Pericardium fibroblast (primary cell): Measurements from ENCODE around the gene WDR38.

GRCh38 chr9:124385929-124386550 lies 29.2 kb downstream of the PSMB7 start:
- RAMPAGE, long total RNA, result no peak

DNA sequence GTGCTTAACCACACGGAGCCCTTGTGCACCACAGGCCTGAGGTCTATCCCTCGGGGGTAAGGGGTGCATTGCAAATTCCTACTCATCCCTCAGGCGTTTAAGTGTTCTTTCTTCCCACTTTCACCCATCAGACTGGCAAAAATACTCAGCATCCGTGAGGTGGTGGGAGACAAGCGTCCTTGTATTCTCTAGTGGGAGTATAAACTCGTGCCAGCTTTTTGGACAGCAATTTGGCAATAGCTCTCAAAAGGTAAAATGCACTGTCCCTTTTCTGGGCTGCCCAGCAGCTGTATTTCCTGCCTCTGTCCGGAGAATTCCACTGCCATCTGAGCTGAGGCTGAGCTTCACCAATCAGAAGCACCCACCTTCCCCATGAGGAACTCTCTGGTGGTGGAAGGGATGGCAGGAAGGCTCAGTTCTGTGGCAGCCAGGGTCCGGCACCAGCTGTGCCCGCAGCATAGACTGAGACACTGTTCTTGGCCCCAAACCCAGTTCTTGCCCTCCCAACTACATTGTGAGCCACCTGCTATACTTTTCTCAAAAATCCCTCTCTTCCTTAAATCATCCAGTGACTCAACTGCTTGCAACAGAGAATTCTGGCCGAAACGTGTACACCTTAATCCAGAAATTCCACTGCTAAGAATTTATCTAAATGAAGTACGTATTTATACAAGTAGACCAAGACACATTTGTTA lies 14.9 kb downstream of the PSMB7 start:
- RAMPAGE, long total RNA, result no peak

GRCh38 chr9:124505750-124506382 lies 1.3 kb downstream of the NR5A1 start:
- RAMPAGE, long total RNA, result no peak

DNA sequence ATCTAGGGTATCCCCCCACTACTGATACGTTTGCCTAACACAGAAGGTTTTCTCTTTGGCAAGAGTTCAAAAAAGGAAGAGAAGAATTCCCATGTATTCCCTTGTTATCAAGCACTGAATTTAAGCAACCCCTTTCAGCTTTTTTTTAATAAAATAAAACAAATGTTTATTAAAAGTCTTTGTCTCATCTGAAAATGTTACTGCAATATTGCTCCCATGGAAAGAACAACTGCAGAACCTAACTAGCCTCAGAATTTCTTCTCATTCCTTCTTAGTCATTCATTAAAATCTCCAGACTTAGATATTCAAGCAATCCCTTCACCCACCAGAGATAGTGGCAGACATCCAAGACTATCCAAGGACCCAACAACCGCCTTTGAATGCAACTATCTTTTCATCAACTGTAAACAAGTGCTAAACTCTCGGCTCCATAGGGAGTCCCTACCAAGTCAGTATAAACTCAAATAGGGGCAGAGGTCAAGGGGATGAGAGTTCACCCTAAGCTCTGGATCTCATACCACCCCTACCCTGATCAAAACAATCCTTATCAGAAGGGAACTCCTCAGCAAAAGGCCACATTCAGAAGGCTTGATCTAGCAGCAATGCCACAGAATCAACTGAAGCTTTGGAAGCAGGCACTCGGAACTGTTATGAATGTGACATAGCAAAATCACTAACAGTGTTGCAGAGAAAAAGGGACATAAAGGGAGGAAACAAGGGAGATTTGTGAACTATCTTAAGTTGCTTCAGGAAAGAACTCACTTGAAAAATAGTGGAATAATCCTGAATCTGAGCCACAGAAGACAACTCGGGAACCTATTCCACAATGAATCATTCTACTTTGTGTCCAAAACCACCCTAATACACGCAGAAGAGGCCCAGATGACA lies 50.0 kb downstream of the NR6A1 start:
- RAMPAGE, long total RNA, result no peak

- RAMPAGE, long total RNA, result no peak
Measured at GRCh38 chr9:124853008-124854014, at the start of gene WDR38. TSS of gene WDR38 (plus strand) at chr9:124853460.

DNA sequence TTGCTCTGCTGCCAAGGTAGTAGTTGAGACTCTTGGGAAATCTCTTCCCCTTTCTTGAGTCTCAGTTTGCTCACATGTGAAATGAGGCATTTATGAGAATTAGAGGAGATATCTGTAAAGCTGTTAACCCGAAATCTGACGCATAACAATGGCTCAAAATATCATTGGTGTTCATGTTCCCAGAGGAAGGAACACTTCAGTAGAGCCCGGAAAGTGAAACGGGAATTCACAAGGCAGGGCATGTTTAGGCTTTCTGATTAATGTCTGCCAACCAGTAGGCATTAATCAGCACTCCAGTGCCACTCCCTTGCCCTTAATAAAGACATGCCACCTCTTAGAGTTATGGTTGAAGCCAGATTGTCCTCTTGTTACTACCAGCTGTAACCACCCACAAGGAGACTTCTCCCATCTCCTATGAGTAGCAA lies 1.6 kb downstream of the ARPC5L start:
- RAMPAGE, long total RNA, result no peak

DNA sequence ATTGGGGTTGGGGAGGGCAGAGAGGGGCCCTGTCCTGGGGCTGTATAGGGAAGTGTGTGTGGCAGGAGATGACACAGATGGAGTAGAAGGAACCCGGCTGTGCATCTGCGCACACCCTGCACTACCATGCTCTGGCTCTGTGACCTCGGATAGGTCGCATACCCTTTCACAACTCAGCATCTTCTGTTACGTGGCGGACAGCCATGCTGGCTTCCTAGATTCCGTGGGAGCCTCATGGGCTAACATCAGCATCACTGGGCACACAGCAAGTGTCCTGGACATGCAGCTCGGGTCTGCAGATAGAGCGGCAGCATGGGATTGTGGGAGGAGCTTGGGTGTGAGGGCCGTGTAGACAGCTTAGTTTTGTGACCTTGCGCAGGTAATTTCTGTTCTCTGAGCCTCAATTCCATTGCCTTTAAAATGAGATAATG lies 9.2 kb downstream of the ARPC5L start:
- RAMPAGE, long total RNA, result no peak

DNA sequence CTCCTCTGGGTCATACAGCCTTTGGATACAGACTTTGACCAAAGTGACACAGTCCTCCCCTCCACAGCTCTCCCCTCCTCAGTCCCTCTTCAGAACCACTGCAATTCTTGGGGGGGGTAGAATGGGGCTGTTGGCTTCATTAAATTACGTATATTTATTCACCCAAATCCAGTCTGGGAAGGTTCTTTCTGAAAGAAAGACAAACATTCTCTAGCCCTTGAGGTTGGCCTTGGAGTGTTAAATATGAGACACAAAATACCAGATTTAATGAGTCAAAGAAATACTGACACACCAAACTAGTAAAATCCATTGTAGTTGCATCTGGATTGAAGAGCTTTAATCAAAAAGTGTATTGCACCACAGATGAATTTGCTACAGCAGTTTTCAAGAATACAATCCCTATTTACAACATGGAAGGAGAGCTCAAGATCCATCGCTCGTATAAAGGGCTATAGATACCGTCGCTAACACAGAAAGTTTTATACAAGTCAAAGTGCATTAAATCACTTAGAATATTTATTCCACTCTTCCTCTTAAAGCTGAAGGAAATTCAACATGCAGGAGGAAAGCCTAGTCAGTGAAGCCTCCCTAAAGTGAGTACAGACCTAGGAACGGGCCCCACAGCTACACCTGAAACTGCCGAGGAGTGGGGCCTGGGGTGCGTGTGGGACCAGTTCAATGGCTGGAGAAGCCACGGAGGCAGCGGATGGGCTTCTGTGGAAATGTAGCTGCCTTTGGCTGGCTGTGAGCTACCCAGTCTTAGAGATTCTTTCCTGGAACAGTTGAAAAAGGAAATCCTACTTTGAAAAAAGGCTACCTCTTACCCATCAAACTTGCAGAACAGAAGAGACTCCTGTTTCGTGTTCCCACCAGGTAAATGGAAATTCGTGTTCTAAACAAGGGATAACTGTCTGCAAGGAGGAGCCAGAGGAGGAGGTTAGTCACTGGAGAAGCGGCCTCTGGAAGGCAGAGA lies 16.4 kb downstream of the ARPC5L start:
- RAMPAGE, long total RNA, result no peak

GRCh38 chr9:124947758-124948269 lies 6.9 kb upstream of the GOLGA1 start:
- RAMPAGE, long total RNA, result no peak

DNA sequence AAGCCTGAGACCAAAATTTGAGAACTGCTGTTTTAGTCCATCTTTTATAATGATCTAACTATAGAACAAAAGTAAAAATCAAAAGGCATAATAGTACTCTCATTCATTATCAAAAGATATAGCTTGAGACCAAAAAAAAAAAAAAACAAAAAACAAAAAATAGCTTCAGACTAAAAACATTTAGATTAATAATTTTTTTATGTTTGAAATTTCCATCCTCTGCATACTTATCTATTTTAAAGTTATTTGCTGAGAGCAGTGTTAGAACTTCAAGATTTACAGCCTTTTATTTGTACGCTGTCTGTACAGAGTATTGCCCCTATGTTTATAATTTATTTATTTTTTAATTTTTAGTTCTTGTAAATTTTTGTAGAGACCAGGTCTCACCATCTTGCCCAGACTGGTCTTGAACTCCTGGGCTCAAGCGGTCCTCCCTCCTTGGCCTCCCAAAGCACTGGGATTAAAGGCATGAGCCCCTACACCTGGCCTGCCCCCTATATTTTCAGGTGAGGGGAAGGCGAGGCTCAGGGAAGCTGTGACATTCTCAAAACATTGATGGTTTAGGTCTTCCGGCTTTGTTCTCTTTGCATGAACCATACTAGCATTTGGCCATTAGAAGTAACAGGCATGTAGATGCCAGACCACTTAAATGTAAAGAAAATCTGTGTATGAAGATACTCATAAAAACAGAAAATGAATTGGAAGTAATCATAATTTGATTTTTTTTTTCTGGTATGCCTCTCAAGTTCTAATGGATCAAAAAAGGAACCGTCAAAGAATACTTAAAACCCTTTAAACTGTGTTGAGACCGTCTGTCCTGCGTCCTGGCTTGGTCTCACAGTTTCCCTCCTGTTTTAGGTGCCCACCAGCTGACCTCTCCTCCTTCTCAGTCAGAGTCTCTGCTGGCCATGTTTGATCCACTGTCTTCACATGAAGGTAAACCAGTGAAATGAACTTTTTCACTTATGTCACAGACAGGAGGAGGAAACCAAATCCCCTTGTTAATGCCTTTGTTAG lies 74.8 kb downstream of the GAPVD1 start:
- RAMPAGE, long total RNA, result no peak

- RAMPAGE, long total RNA, result no peak
Measured at GRCh38 chr9:125475315-125475860, 213.8 kb downstream of the GAPVD1 start.

DNA sequence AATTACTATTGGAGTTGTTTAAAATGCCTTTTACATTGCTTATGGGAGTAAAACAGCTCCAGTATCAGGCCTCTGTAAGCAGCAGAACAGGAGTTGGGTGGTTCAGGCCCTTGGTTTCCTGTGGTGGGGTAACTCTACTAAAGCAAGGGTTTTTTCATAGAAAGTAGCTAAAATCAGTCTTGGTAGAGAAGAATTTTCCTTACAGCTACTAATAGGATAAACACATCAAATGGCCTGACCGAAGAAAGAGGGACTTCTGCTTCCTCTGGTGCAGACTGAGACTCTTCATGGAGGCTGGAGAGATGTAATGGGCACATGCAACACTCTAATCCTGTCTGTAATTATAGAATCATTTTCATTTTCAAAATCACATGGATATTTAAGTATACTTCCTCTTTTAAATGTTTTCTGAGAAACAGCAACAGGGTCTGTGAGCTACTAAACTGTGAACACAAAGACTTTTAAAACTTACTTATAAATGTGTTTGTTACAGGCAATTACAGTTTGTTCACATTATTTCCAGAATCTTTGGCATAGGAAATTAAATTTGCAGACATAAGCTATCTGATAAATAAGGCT lies 176.9 kb downstream of the MAPKAP1 start:
- RAMPAGE, long total RNA, result no peak

GRCh38 chr9:125821088-125821762 lies 74.1 kb downstream of the PBX3 start:
- RAMPAGE, long total RNA, result no peak

DNA sequence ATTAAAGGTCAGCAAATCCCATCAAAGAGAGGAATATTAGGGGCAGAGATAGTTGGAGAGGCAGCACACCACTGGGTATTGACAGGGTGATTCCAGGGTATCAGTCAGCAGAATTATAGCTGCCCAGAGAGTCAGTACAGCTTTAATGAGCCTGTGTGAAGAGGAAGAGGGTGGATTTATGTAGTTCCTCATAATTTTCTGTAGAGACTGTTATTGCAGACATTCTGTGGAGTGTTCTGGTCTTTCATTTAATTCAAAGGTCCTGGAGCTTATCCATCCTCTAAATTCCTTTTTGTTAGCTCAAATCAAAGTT lies 157.4 kb downstream of the PBX3 start:
- RAMPAGE, long total RNA, result no peak

- RAMPAGE, long total RNA, result no peak
Measured at GRCh38 chr9:126327503-126328299, 1.1 kb downstream of the MVB12B start.

- RAMPAGE, long total RNA, result no peak
Measured at GRCh38 chr9:126337582-126338461, 11.2 kb downstream of the MVB12B start.

DNA sequence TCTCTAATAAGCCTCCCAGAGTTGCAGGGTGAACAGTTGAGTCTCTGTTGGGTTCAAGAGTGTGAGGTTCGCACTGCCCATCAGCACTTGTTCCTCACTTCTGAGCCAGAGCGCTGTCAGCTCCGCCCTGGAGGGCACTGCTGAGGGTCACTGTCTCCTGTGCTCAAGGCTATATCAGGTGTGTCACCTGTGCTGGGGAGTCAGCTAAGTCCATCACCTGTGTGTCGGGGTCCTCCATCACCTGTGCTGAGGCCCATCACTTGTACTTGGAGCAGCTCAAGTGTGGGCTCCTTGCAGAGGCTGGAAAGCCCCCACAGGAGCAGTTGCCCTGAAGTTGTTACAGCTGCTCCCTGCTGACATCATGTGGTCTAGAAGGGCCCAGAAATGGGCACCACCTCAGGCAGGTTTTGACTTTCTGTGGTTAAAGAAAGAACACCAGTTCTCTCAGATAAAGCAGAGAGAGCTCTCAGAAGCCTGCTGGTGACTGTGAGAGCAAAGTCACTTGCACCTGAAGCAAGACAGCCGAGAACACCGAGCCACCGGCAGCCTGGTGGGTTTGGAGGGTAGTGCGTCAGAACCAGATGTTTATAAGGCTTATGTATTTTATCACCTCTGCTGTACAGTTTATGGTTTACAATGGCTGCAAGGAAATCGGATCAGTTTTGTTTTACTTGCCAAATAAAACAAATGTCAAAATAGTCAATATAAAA lies 70.4 kb downstream of the MVB12B start:
- RAMPAGE, long total RNA, result no peak

- RAMPAGE, long total RNA, result no peak
Measured at GRCh38 chr9:126423177-126423737, 96.6 kb downstream of the MVB12B start.

GRCh38 chr9:126781706-126782183 lies 23.1 kb upstream of the ZBTB43 start:
- RAMPAGE, long total RNA, result no peak

DNA sequence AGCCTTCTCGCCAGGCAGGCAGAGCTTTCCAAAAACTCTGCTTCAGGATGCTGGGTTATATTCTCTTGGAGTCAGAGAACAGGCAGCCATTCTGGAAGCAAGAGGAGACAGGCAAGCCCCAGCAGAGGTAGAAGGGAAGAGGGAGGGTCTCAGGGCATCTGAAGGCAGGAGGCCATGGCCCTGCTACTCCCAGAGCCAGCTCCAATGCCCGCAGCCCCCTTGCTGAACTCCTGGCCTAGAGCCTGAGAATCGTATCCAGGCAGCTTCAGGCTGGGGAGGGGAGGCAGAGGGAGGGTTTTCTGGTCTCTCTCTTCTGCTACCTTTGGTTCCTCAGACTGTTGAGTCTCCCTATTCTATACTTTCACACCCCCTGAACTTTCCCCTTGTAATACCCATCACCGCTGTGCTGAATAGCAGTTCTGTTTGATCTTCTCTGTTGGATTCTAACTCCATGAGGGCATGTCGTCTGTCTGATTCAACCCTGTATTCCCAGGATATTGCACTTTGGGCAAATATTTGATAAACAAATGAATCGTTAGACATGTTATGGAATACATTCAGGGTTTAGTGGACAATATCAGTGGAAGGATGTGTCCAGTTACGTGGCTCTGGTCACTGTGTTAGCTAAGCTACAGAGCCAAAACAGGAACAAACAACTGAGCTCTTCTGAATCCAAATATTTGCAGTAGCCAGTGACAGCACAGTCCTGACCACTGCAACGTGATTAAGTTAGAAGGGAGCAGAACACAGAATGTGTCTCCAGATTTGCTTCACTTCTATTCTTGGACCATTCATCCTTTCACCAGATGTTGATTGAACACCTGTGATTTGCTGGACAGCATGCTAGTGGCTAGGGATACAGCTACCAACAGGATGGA lies 13.3 kb downstream of the ANGPTL2 start:
- RAMPAGE, long total RNA, result no peak